NB4 (cell line): ENCODE data around the genes PITX1 and TIFAB.

DNA sequence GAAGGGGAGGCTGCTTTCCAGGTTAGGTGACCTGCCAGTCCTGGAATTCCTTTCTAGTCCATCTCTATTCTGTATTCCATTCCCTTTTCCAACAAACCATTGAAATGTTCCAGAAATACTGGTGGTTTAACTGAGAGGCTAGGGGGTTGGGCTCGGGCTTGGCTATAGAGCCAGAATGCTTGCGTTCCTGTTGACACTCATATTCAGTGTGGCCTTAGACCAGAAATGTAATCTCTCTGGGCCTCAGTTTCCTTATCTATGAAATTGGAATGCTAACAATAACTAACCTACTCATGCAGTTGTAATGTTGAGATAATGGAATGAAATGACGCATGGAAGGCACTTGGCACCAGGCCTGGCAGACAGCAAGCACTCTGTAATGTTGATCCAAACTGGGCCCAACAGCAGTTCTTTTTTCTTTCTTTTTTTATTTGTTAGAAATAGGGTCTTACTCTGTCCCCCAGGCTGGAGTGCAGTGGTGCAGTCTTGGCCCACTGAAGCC lies 26.8 kb downstream of the JADE2 start:
- RRBS: no CpG with 5 or more reads among the region's 3 CpGs

DNA sequence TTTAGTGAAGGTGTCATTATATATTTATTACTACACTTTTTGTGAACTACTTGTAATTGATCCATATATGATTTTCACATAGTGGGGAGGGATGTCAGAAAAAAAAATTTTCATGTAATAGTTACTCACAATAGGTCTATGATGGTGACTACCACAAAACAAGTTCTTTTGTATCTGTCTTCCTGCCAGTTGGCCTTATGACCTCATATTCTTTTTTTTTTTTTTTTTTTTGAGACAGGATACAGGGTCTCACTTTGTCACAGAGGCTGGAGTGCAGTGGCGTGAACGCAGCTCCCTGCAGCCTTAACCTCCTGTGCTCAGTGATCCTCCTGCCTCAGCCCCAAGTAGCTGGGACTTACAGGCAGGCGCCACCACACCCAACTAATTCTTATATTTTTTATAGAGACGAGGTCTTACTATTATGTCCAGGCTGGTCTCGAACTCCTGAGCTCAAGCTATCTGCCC lies 10.9 kb downstream of the SEC24A start:
- RRBS: no CpG with 5 or more reads among the region's 5 CpGs

GRCh38 chr5:134674635-134675640 lies 26.4 kb downstream of the SEC24A start:
- RRBS: no CpG with 5 or more reads among the region's 4 CpGs

DNA sequence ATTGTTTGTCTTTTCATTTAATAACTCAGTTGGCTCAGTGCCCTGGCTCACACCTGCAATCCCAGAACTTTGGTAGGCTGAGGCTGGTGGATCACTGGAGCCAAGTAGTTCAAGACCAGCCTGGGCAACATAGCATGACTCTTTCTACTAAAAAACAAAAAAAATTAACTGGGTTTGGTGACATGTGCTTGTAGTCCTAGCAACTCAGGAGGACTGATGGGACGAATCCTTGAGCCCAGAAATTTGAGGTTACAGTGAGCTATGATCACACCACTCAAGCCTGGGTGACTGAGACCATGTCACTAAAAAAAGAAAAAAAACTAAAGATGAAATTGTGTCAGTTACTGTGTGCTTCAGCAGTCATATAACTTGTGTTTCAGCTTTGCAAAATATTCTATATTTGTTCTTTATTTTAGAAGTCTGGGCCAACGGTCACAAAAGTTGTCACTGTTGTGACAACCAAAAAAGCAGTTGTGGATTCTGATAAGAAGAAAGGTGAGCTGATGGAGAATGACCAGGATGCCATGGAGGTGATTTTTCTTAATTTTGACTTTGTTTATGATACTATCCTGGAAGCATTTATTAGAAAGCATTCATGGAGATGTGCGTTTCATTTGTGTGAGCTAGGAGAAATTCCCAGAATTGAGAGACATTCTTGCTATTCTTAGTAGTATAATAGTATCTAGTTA lies 22.3 kb downstream of the DDX46 start:
- RRBS: no CpG with 5 or more reads among the region's 3 CpGs

DNA sequence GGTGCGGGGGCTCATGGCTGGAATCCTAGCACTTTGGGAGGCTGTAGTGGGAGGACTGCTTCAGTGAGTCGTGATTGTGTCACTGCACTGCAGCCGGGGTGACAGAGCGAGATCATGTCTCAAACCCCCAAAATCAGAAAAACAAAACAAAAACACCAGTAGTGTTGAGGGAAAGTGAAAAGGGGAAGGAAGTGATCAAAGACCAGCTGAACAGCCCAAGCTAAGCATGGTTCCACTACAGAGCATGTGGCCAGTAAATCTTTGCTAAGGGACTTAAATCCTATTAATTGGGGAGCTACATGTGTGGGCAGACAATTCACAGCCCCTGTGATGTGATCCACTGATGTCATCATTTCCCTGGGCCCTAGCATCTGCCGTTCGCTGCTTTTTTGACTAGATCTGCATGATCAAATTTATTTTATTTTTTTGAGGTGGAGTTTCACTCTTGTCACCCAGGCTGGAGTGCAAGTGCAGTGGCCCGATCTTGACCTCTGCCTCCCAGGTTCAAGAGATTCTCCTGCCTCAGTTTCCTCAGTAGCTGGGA lies 2.7 kb upstream of the PCBD2 start:
- RRBS: no CpG with 5 or more reads among the region's 7 CpGs

DNA sequence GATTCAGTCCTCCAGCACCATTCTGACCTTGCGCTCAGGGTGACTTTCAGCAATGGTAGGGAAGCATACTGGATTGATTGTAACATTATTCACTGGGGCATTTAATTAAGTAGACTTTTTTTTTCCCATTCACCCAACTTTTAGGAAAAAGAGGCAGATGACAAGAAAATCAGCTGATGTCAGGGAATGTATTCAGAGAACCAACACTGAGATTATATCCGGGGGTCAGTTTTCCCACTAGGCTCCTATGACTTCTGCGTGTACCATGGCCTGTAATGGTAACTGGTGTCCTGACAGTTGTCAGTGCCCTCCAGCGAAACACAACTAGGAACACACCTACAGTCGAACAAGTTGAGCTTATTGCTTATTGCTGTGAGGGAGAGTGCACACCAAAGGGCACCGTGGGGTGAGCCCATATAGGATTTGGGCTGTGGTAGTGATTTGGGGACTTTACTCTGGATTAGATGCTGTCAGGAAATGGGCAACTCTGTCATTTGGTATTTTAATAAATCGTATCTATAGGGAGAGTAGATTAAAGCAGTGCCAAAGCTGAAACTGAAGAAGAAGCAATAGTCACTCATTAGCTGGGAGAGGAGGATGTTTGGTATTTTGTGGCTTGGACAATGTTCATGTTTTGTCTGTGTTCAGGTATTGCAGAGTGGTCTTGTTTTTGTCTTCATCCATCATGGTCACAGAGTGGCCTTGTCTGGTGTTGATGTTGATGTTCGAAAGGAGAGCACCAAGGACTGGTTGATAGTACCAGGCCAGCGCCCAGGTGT lies 7.3 kb downstream of the PCBD2 start:
- RRBS: no CpG with 5 or more reads among the region's 9 CpGs

- RRBS: 94% methylated on average over 38 of the region's 89 CpGs
Measured at GRCh38 chr5:135027538-135028626, 6.1 kb downstream of the PITX1 start.

DNA sequence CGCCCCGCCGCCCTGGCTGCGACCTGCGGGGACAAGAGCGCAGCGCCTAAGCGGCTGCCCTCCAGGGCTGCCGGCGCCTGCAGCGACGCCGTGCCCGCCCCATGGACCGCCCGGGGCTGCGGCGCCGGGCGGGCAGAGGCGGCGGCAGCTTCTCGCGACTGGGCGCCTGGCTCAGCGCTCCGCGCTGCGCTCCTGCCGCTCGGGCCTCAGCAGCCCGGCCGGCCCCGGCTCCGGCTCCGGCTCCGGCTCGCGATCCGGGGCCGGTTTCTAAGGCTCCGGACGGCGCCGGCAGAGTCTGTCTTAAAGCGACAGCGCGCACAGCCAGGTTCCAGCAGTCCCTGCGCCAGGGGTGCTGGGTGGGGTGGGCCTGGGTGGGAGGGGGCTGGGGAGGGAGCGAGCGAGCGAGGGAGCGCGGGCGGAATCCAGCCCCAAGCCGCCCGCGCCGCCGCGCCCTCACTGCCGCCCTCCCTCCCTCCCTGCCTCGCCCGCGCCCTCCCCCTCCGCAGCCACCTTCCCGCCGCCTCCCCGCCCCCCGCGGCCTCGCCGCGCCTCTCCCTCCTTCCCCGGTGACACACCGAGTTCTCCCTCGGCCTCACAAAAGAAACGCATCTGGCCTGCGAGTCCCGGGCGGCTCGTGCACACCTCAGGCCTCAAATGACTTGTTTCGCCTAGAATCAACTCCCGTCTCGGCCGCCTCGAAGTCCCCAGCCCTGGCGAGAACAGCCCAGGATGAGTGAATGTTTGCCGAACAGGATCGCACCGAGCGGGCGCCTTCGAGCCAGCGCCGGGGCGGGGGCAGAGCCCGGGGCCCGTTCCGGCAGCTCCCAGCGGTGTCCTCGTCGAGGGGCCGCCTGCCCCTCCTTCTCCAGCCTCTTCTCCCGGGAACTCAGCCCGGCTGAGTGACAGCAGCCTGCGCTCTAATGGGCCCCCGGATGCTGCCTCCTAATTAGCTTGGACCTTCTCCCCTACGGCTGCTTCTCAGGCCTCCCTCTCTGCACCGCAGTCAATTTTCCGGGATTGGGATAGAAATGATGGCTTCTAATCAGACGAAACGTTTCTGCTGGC lies at the start of gene PITX1:
TSS of gene PITX1 (minus strand) at position 302 of the 1,065 bp plus-strand sequence.
- RRBS: 16% methylated on average over 42 of the region's 113 CpGs

- RRBS: no CpG with 5 or more reads among the region's 6 CpGs
Measured at GRCh38 chr5:135113633-135114002, 79.6 kb upstream of the PITX1 start.

GRCh38 chr5:135139249-135140237 lies 105.5 kb upstream of the PITX1 start:
- RRBS: no CpG with 5 or more reads among the region's 12 CpGs

GRCh38 chr5:135190320-135191043 lies 156.5 kb upstream of the PITX1 start:
- RRBS: no CpG with 5 or more reads among the region's 20 CpGs

- RRBS: no CpG with 5 or more reads among the region's 4 CpGs
Measured at GRCh38 chr5:135193768-135194355, 159.8 kb upstream of the PITX1 start.

- RRBS: no CpG with 5 or more reads among the region's 17 CpGs
Measured at GRCh38 chr5:135307360-135307896, 91.6 kb downstream of the MACROH2A1 start.

GRCh38 chr5:135391774-135392859 lies 6.9 kb downstream of the MACROH2A1 start:
- RRBS: no CpG with 5 or more reads among the region's 7 CpGs

GRCh38 chr5:135398835-135399121 lies 253 bp downstream of the MACROH2A1 start:
- RRBS: no CpG with 5 or more reads among the region's 40 CpGs

DNA sequence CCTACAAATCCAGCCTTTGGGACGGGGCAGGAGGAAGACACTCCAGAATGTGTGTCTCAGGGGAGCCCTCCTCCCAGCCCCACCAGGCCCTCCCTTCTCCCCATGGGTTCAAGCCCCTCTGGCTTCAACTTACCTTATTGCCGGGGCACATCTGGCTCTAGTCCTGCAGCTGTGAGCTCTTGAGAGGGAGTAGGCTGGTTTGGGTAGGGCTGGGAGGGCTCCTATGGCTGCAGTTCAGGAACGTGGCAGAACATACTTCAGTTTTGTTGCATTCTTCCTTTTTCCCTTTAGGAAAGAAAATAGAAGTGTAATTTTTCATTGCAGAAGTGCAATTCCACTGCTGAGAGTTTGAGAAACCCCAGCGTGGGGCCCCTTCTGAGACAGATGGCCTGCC lies at the start of gene TIFAB:
TSS of gene TIFAB (minus strand) at position 276 of the 394 bp plus-strand sequence.
- RRBS: no CpG with 5 or more reads among the region's 4 CpGs

GRCh38 chr5:135491302-135492396 lies 39.5 kb upstream of the TIFAB start:
- RRBS: no CpG with 5 or more reads among the region's 50 CpGs

GRCh38 chr5:135579321-135579844 lies 592 bp upstream of the CXCL14 start:
- RRBS: no CpG with 5 or more reads among the region's 8 CpGs

GRCh38 chr5:135704717-135705021 lies 125.9 kb upstream of the CXCL14 start:
- RRBS: no CpG with 5 or more reads among the region's 2 CpGs

- RRBS: no CpG with 5 or more reads among the region's 7 CpGs
Measured at GRCh38 chr5:135705694-135706519, 127.1 kb upstream of the CXCL14 start.